Parietal lobe (tissue), 2 donors: ENCODE measurements around a stretch of chr21.

GRCh38 chr21:17780321-17781005 is 38.7 kb downstream of the C21orf91 start:
- RAMPAGE, long total RNA, result no peak

DNA sequence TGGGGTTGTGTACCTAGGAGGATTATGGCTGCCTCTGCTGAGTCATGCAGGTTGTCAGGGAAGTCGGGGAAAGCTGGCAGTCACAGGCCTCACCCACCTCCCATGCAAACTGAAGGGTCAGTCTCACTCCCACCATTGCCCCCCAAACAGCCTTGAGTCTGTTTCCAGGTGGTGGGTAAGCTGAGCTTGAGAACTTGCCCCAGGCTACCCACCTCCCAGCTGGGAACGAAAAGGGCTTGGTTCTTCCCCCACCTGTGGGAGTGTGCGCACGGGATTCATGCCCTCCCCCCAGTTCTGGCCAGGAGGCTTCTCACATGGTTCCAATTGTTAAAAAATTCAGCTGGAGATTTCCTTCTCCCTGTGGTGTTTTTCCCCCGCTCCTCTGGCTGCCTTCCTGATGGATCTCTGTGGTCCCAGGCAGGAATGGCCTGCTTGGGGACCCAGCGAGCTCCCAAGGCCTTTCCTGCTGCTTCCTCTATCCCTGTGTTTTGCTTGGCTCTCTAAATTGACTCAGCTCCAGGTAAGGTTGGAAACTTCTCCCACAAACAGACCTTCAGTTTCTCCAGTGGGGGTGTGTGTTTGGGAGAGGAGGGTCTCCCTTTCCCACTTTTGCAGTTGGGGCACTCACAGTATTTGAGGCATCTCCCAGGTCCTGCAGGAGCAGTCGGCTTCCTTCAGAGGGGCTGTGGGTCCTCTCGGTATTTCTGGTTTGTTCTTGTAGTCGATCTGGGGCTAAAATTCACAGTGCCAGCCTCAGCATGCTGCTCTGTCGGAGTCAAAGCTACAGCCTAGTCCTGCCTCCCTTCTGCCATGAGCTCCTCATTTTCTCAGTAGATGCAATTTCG is 82.0 kb upstream of the C21orf91 start:
- RAMPAGE, long total RNA, result no peak

GRCh38 chr21:17958425-17958723 is 139.2 kb upstream of the C21orf91 start:
- RAMPAGE, long total RNA, result no peak

GRCh38 chr21:18654443-18654848 is 250.9 kb upstream of the TMPRSS15 start:
- RAMPAGE, long total RNA, result no peak

DNA sequence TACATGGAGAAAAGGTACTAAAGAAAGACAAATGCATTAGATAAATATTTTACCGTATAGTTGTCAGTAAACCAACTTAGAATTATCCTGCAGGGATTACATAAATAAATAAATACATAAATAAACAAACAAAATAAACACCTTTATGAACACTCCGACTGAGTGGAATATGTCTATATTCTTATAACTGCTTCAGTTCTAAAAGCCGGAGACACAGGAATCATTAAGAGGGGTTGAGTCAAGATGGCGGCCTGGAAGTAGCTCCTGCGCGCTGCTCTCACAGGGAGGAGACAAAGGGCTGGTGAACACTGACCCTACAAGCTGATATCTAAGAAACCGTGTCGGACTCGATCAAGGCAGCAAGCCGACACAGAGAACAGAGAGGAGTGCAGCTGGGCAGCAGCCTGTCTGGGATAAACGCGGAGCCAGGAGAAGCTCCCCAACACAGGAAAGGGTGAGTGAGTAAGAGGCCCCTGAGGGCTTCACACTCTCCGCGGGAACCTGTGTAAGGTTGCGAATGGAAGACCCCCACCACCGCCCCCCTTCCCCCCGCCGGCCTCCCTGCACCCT is 1098.6 kb upstream of the NCAM2 start:
- RAMPAGE, long total RNA, result no peak

DNA sequence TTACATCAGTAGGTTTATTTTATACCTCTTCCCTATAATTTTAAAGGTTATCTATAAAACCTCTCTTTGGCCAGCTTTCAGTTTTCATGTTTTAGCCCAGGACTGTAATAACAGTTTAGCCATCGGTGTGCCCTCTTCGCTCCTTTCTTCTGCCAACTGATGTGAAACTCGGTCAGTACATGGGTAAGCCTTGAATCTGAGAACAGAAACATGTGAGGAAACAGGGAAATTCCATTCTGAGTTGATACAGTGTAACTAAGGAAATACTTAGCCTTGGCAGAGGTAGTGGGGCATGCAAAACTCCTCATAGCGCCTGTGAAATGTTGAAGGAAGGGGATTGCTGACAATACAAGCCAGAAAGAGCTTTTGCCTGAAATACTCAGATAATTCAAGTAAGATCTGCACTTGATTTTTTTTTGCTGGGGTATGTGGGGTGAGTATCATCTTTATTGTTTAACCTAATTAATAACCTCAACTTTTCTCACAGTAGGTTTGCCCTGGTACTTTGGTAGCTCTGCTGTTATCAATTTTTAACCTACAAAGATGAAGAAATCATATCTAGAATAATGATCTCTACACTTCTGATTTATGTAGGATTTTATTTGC is 465.3 kb downstream of the NCAM2 start:
- RAMPAGE, long total RNA, result no peak

DNA sequence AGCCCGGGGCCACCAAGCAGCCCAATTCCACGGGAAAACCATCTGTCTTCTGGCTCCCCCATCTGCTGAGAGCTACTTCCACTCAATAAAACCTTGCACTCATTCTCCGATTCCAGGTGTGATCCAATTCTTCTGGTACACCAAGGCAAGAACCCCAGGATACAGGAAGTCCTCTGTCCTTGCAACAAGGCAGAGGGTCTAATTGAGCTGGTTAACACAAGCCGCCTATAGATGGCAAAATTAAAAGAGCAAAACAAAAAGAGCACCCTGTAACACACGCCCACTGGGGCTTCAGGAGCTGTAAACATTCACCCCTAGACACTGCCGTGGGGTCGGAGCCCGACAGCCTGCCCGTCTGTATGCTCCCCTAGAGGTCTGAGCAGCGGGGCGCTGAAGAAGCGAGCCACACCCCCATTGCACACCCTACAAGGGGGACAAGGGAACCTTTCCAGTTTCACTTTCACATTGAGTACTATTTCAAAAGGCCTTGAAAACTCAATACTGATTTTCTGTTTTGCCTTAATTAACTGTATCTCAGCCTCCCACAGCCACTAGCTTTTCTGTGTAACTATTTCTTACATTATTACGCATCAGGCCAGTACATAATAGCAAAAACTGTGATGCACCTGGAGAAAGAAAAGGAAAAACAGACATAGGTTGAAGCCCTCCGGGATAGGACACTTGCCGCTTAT is 1719.7 kb downstream of the MRPL39 start:
- RAMPAGE, long total RNA, result no peak

GRCh38 chr21:25457377-25457935 is 149.8 kb downstream of the MRPL39 start:
- RAMPAGE, long total RNA, result no peak

- RAMPAGE, long total RNA, result no peak
These were observed 2.8 kb downstream of the ATP5PF start for GRCh38 chr21:25731876-25732430.

- RAMPAGE, long total RNA, result no peak
These were observed 161.1 kb downstream of the GABPA start for GRCh38 chr21:25895884-25896353.

DNA sequence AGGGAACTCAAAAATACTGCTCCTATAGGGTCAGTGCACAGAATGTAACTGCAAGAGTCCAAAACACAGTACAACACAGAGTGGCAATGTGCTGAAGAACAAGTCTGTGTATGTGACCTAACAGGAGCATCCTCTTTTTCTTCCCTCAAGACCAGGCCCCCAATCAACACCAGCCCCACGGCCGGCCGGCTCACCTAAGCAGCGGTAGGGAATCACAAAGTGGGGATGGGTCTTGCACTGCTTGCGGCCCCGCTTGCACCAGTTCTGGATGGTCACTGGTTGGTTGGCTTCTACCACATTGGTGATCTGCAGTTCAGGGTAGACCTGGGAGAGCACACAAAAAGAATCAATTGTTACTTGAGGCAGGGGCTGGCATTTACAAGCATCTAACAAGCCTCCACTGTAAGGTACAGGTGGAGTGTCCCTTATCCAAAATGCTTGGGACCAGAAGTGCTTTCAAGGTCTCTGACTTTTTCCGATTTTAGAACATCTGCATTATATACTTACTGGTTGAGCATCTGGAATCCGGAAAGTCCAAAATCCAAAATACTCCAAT is 80.7 kb downstream of the APP start:
- RAMPAGE, long total RNA, result no peak

DNA sequence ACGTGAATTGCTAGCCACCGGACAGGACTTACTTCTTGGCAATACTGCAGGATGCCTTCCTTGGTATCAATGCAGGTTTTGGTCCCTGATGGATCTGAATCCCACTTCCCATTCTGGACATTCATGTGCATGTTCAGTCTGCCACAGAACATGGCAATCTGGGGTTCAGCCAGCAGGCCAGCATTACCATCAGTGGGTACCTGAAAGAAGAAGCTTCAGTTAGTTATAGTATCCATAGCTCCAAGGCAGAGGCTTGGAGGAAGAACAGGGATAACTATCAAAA is 58.7 kb downstream of the APP start:
- RAMPAGE, long total RNA, result no peak

DNA sequence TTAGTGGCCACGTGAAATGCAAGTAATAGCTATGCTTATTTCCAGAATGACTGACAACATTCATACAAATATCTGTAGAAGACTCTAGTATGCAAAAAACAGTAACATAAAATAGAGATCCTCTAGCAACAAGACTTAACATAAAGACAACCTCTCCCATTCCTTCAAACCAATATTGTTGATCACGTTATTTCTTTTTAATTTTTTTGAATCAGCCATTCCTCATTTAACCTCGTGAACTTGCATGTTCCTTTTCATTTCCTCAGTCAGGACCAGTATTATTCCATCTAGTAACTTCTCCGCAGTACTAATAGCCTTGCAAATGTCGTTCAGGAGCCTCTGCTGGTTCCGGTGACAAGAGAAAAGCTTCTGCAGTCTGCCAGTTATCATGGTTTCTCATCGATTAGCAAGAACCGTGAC is 3.1 kb downstream of the APP start:
- RAMPAGE, long total RNA, result no peak

DNA sequence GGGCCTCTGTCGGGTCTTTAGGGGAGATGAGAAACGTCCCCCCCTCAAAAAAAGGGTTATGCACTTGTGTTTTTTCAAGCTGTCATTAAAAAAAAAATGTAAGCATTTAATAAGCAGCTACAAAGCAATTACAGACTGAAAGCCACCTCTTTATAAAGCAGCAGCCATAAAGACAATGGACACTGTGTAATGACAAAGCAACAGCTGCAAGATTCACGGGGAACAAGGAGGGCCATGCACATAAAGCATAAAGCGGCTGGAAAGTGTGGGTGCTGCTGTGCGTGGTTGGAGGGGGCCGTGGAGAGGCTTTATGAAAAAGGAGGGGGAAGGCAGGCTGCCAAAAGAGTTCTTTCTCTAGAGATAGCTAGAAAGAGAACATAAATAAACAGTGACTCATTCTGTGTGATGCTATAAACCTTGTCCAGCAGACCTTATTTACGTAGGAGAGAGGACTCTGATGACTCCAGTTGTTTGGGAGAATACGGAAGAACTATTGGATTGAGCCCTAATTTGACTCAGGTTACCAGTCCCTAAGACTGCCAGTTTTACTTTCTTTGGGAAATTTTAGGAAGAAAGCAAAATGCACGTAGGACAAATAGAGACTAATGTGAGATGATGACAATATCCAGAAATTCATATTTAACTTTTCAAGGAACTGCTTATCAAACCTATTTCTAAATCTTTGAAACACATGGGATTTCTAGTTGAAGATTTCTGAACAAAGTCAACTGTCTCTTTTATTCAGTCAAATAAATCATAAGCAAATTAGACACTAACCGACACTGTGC is 49.2 kb downstream of the ADAMTS1 start:
- RAMPAGE, long total RNA, result no peak

GRCh38 chr21:27429621-27430050 is 462.7 kb upstream of the ADAMTS5 start:
- RAMPAGE, long total RNA, result no peak

- RAMPAGE, long total RNA, result no peak
These were observed 793.8 kb downstream of the N6AMT1 start for GRCh38 chr21:28091419-28091790.

- RAMPAGE, long total RNA, result no peak
These were observed 785.9 kb downstream of the N6AMT1 start for GRCh38 chr21:28099250-28099698.

GRCh38 chr21:28827514-28827715 is 57.8 kb downstream of the N6AMT1 start:
- RAMPAGE, long total RNA, result no peak

DNA sequence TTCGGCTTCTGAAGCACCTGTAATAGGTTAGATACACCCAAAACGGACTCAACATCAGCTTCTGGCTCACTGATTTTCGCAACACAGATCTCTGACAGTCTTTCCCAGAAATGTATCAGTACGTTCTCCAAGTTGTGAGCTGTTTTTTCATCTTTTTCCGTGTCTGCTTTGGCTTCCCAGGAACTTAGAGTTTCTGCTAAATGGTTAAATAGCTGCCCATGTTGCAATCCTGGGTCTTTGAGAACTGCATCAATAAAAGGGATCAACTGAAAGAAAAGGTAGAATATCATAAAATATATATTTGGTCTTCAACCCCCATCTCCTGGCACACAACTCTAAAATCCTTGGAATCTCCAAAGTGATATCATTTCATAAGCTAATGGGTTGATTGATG is 25.8 kb downstream of the LTN1 start:
- RAMPAGE, long total RNA, result no peak

- RAMPAGE, long total RNA, result no peak
These were observed 13.4 kb downstream of the USP16 start for GRCh38 chr21:29037789-29038364.